Duodenum (tissue), 1 donor: ENCODE results near the genes ARHGEF1, RABAC1 and PRR19.

GRCh38 chr19:41425631-41426545 is 1.3 kb downstream of the B3GNT8 start:
- PRO-cap, result no peak

DNA sequence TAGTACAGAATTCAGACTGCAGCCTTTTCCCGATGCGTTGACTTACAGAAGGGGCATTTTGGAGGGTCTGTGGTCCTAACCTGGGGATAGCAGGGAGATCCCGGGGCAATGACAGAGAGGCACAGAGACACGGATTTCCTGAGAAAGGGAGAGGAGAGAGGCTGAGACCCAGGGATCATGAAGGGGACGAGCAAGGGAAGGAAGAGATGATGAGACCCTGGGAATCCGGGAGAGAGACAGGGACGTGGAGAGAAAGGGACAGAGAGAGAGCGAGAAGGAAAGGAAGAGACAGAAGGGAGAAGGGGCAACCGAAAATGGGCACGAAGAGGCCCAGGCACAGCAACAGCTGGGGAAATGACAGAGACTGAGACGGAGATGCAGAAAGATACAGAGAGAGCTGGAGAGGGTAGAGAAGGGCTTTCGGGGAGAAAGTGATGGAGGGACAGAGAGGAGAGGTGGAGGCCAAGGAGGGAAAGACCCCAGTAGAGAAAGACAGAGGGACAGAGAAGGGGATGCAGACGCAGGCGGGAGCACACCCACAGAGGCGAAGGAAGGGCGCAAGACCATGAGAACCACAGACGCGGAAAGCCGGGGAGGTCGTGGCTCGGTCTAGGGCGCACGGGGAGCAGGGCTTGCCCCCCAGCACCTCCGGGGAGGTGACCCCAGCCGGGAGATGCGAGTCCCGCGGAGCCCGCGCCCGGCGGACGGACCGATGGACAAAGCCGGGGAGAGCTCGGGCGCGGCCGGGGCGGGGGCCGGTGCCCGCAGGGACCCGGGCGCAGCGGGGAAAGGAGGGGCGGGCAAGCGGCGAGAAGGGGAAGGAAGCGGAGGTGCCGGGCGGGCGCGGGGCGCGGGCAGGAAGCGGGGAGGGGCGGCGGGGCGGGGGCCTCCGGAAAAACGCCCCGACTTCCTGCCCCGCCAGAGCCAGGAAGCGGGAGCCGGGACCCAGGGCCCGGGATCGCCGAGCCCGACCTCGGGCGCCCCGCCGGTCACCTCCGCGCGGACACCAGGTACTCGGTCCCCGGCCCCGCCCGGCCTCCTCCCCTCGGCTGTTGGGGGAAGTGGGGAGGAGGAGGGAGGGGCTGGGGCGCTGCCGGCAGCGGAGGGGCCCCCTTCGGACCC is at the start of gene ARHGEF1:
Gene ARHGEF1 (plus strand): TSS at position 905 of the 1,122 bp plus-strand sequence.
- PRO-cap, result bidirectional peak, plus-strand start at position 921 of the sequence, minus-strand start at position 832 of the sequence

GRCh38 chr19:41889925-41890323 is 6.9 kb downstream of the ARHGEF1 start:
- PRO-cap, result no peak

GRCh38 chr19:41897603-41897963 is 14.6 kb downstream of the ARHGEF1 start:
- PRO-cap, result unidirectional peak, minus-strand start at chr19:41897843

GRCh38 chr19:41900131-41900772 is 17.3 kb downstream of the ARHGEF1 start:
- PRO-cap, result no peak

DNA sequence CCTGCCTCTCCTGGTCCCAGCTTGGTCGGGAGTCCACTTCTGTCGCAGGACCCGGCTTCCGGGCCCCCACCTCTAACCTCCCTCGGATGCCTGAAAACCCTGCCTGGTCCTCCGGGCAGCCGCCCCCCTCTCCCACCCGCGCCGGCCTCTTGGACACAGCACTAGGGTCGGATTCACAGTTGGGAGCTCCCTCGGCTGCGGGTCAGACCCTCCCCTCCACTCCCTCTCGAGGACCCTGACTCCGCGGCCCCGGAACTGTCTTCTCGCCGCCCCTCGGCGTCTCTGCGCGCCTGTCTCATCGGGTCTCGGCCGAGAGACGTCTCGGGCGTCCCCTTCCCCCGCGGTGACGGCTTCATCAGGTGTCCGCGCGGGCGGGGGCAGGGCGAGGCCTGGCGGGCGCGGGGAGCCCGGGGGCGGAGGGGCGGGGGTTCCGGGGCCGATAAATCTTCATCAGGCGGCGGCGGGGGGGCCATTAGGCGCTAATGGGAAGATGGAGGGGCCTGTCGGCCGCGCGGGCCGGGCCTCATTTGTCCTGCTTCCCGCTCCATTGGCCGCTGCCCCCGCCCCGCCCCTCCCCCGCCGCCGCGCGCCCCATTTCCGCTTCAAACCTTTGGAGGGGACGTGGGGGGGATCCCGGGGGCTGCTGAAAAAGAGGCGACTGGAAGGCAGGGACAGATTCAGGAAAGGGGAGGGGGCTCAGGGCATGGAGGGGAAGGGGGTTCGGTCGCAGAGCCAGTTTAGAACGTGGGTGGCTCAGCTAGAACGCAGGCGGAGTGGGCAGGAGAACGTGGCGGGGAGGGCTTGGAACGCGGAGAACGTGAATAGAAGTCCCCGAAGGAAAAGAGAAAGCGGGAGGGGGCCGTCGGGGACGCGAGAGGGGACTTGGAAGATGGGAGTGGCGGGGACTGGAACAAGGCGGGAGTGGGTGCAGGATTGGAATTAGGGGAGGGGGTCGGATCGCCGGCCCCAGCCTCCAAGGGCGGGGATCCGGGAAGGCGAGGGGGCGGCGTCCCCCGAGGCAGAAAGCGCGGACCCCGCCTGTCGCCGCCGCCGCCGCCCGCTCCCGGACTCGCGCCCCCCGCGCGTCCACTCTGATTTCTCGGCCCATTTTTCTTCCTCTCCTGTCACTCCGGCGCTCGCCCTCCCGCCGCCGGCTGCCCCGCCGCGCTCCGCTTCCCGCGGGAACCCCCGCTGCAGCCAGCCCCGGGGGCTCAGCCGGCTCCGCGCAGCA is 12.0 kb upstream of the ERFL start:
- PRO-cap, result bidirectional peak, plus-strand start at position 483 of the sequence, minus-strand start at position 284 of the sequence

DNA sequence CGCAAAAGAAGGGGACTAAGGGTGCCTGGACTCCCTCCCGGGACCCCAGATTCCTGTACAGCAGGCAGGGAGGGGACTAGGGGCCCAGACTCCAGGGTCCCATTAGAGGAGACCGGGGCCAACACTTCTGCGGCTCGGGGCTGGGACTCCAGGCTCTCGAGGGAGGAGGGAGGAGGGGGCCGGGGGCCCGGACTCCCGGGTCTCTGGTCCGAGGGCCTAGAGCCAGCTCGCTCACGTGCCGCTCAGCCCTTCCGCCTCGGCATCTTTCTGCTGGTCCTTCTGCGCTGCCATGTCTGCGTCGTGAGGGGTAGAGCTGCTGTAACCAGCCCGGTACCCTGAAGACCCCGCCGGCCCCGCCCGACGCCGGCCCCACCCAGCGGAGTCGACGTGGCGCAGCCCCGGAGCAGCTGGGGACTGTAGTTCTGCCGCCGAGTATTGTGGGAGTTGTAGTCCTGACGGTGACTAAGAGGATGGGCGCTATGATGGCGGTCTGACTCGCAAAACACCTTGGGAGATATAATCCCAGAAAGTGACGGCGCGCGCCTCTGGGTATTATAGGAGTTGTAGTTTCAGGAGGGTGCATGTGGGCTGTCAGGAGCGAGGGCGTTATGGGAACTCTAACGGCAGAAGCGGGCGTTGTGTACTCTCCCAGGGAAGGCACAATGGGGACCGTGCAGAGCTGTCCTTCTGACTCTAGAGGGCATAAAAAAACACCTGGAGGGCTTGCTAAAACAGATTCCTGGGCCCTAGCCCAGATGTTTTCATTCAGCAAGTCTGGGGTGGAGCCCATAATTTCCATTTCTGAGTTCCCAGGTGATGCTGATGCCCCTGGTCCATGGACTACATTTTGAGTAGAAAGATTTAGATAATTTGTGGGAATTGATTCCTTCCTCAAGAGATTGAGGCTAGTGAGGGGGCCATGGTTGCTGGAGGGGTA is at the start of gene RABAC1:
Gene RABAC1 (minus strand): TSS at position 320 of the 937 bp plus-strand sequence.
- PRO-cap, result bidirectional peak, plus-strand start at position 465 of the sequence, minus-strand start at position 355 of the sequence

DNA sequence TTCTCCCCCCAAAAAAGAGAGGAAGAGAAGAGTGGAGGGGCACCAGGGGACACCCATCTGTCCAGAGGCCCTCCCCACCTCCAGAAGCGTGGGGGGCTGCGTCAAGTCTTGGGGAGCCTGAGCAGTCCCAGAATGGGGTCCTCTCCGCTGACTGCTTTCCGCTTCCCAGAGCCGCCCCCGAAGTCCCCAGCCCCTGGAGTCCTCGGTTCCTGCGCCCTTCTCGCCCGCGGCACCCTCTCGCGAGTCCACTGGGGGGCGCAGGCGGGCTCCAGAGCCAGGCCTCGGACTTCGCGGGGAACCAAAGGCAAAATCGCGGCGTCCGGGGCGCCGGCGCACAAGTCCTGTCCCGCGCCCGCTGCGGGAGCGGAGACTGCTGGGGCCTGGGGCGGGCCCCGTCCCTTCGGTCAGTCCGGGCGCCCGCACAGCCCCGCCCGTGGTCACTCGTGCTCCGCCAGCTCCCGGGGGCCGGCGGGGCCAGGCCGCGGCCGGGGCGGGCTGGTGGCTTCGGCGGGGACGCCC is 4.5 kb upstream of the ATP1A3 start:
- PRO-cap, result no peak

DNA sequence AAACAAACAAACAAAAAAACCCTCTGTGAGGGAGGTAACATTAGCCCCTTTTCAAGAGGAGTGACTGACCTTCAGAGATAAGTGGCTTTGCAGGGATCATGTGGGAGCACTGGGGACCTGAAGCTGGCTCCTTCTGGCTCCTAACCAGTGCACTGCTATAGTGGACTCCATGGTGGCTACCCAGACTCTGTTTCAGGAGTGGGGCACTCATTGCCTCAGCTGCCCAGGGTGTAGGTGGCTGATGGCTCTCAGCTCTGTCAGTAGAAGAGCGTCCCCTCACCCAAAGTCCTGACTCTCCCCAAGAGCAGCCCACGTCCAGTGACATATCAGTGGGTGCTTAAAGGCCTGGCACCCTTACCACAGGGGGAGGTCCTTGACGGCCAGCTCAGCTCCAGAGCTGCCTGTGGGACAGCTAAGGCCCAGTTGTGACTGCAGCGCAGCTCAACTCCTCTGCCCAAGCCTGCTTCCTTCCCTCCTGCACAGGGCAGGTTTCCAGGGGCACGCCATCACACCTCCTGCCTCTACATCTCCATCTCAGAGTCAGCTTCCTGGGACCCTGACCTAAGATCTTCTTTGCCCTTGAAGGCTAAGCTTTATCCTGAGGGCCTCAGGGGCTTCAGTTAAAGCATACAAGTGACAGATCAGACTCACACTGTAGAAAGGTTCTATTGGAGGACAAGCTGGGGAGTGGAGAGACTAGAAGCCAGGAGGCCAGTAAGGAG is 32.4 kb downstream of the GRIK5 start:
- PRO-cap, result no peak

- PRO-cap, result no peak
Measured at GRCh38 chr19:42048995-42049377, 21.0 kb downstream of the GRIK5 start.

DNA sequence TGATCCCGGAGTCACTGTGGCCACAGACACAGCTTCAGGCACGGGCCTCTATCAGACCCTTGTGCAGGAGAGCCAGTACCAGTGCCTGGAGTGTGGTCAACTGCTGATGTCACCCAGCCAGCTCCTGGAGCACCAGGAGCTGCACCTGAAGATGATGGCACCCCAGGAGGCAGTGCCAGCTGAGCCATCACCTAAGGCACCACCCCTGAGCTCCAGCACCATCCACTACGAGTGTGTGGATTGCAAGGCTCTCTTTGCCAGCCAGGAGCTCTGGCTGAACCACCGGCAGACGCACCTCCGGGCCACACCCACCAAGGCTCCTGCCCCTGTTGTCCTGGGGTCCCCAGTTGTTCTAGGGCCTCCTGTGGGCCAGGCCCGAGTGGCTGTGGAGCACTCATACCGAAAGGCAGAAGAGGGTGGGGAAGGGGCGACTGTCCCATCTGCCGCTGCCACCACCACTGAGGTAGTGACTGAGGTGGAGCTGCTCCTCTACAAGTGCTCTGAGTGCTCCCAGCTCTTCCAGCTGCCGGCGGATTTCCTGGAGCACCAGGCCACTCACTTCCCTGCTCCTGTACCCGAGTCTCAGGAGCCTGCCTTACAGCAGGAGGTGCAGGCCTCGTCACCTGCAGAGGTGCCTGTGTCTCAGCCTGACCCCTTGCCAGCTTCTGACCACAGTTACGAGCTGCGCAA is 2.9 kb downstream of the ZNF574 start:
- PRO-cap, result no peak

- PRO-cap, result no peak
Measured at GRCh38 chr19:42216371-42216800, 1.1 kb downstream of the DEDD2 start.

DNA sequence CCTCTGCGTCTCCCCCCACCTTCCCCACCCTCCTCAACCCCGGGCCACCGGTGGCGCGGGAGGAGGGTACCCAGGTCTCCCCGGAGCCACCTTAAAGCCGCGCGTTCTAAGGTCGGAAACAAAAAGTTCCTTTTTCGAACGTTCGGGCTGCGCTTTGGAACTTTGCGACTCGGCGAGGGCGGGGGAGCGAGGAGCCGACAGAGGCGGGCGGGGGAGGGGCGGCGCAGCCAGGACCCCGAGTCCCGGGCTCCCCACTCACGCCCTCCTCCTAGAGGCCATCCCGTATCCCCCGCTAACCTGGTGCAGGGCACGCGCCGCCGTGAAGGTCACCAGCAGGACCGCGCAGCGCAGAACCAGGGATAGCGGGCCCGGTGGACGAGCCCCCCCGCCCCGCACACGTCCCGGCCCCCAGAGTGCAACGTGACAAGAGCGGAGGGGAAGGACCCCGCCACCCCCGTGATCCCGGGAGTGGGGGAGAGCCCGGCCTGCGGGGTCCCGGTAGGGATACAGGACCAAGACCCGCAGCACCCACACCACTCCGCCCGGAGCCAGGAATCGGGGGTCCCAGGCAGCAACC is 600 bp downstream of the ERF start:
- PRO-cap, result bidirectional peak, plus-strand start at position 200 of the sequence, minus-strand start at position 128 of the sequence

DNA sequence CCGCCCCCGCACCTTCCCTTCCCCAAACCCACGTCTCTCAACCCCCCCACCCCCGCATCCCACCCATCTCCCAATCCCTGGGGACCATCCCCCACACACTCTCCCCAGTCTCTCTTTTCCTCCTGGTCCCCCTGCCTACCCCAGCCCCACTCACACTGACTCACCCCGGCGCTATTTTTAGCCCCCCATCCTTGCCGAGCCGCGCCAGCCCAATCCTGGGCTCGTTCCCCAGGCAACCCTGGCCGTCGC is 11.7 kb downstream of the CIC start:
- PRO-cap, result no peak

DNA sequence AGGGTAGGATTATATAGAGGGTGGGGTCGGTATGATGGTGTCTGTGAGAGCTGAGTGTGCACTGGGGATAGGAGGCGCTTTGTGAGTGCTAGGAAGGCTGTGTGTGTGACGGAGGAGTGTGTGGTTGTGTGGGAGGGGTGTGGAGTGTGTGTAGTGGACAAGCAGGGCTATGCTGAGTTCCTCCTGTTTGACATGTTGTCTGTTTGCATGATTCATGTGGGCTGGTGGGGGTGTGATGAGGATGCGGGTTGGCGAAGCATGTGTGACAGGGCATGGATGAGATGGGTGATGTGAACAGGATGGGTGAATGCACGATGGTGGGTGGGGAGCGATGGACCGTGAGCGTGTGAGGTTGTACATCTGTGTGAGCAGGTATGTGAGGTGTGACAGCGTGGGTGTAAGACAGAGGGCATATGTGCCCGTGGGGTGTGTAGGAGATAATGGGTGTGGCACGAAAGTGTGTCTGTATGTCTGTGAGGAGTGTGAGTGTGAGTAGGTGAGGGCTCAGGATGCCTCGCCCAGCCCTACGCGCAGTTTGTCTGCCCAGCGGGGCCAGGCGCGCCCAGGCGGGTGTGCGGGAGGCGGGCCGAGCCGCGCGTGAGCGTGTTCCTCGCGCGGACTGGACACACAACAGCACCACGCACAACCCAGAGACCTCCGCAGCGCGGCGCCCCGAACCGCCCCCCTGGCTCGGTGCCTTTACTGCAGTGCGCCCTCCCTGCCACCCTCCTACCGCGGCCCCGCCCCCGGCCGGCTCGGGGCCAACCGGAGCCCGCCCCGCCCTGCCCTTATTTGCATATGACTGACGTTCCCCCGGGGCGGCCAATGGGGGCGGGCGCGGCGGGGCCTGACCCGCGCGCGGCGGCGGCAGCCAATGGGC is 14.3 kb downstream of the CIC start:
- PRO-cap, result bidirectional peak, plus-strand start outside the sequence, minus-strand start at position 621 of the sequence

DNA sequence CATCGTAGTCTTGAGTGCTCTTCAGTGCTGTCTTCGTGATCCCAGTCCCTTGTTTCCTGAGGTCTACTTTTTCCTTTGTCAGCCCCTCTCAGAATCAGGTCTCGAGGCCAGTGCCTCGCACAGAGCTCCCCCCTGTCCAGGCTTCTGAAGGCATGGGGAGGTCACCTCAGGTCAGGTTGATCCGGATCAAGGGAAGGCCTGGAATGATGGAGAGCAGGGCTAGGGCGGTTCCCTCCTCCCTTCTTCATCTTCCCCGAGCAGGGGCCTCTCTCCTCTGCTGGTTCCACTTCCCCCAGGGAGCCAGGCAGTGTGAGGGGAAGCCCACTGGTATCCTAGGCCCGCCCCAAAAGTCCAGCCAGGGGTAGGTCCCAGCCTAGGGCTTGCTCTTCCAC is 16.4 kb downstream of the CIC start:
- PRO-cap, result no peak

- PRO-cap, result no peak
Measured at GRCh38 chr19:42301732-42302234, at the start of gene PRR19. PRR19 (plus strand) TSS chr19:42302132.

DNA sequence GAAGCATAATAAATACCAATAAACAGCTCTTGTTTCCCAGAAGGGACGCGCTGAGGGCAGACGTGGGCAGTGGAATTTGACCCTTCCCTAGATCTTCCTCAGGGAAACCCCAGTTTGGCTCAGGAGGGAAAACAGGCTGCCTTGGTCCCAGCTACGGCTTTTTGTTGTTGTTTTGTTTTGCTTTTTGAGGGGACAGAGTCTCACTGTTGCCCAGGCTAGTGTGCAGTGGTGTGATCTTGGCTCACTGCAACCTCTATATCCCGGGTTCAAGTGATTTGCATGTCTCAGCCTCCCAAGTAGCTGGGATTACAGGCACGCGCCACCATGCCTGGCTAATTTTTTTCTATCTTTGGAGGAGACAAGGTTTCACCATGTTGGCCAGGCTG is 11.2 kb downstream of the CNFN start:
- PRO-cap, result no peak

GRCh38 chr19:42396289-42396736 is 6.2 kb upstream of the CNFN start:
- PRO-cap, result bidirectional peak, plus-strand start at chr19:42396626, minus-strand start at chr19:42396518

GRCh38 chr19:42401064-42401850 is 11.2 kb upstream of the CNFN start:
- PRO-cap, result no peak